Stomach (tissue), 7 donors: ENCODE measurements around a stretch of chr18.

DNA sequence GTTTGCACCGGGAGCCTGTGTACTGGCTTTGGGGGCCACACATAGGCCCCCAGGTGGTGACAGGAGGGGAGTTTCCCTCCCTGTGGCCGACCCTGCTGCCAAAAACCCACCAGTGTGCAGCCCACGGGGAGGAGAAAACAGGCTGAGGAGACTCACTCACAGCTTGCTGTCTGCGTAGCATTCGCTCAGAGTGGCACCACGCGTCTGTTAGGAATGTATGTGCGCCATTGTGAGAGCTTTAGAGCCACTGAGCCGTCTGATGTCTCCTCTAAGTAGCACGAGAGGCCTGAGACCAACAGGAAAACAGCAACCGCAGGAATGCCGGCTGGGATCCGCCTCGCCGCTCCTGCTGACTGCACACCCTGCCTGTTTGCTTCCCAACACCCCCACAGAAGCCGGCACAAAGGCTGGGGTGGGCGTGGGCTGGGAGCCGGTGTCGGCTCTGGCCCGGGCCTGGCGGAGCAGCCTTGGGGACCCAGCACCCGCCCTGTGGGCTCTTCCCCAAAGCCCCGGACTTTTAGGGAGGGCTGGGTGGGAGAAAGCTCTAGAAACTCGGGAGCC lies 89.4 kb downstream of the NFATC1 start:
- PRO-cap = no peak
- RAMPAGE, long total RNA, 5 experiments = no peak in any of the 5 experiments
- RRBS = 48% methylated on average over 12 of the region's 24 CpGs

- PRO-cap = no peak
- RAMPAGE, long total RNA, 5 experiments = no peak in any of the 5 experiments
- RRBS = no CpG with 5 or more reads among the region's 29 CpGs
Observed at GRCh38 chr18:79487651-79487921, 91.9 kb downstream of the NFATC1 start.

- PRO-cap = no peak
- RAMPAGE, long total RNA, 5 experiments = no peak in any of the 5 experiments
- RRBS = 39% methylated on average over 4 of the region's 10 CpGs
Observed at GRCh38 chr18:79526691-79526916, 130.9 kb downstream of the NFATC1 start.

DNA sequence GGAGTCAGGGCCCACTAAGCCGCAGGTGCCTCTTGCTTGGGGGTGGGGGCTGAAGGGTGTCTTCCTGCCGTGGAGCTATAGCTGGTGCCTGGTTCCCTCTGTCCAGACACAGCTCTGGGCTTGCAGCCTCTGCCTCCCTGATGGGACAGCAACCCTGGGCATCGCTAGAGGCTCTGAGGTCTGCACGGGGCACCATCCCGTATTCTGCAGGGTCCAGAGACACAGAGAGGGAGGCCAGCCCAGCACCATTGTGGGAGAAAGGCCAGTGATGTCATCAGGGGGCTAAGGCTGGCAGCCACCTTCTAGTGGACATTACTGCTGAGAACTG lies 101.4 kb upstream of the CTDP1 start:
- PRO-cap = no peak
- RAMPAGE, long total RNA, 5 experiments = no peak in any of the 5 experiments
- RRBS = no CpG with 5 or more reads among the region's 5 CpGs

GRCh38 chr18:79684020-79684633 lies 4.5 kb downstream of the CTDP1 start:
- PRO-cap = no peak
- RAMPAGE, long total RNA, 5 experiments = no peak in any of the 5 experiments
- RRBS = no CpG with 5 or more reads among the region's 19 CpGs

DNA sequence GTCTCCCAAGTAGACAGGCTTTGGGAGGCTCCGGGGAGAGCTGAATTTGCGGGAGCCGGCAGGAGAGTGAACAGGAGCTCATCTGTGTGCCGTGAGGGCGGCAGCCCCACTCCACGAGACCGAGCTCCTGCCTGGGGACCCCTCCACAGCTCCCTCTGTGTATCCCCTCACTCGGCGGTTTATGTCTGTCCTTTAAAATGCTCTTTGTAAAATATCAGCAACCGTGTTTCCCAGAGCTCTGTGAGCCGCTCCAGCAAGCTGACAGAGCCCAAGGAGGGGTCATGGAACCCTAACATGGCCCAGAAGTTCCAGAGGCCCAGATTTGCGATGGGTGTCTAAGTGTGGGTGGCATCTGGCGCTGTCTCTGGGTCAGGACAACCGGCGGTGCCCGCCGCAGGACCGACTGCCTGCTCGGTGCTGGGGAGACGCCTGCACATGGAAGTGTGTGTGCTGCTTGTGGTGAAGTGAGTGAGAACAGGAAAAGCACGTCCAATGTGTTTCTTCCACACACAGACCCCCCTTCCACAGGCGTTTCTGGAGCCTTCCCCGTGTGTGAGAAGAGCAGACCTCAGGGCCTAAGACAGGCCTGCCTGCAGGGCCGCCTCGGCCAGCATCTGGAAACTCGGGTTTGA lies 34.8 kb downstream of the SLC66A2 start:
- PRO-cap = no peak
- RAMPAGE, long total RNA, 5 experiments = no peak in any of the 5 experiments
- RRBS = no CpG with 5 or more reads among the region's 26 CpGs

GRCh38 chr18:79959953-79960596 lies 4.4 kb upstream of the HSBP1L1 start:
- PRO-cap = no peak
- RAMPAGE, long total RNA, 5 experiments = no peak in any of the 5 experiments
- RRBS = no CpG with 5 or more reads among the region's 12 CpGs

DNA sequence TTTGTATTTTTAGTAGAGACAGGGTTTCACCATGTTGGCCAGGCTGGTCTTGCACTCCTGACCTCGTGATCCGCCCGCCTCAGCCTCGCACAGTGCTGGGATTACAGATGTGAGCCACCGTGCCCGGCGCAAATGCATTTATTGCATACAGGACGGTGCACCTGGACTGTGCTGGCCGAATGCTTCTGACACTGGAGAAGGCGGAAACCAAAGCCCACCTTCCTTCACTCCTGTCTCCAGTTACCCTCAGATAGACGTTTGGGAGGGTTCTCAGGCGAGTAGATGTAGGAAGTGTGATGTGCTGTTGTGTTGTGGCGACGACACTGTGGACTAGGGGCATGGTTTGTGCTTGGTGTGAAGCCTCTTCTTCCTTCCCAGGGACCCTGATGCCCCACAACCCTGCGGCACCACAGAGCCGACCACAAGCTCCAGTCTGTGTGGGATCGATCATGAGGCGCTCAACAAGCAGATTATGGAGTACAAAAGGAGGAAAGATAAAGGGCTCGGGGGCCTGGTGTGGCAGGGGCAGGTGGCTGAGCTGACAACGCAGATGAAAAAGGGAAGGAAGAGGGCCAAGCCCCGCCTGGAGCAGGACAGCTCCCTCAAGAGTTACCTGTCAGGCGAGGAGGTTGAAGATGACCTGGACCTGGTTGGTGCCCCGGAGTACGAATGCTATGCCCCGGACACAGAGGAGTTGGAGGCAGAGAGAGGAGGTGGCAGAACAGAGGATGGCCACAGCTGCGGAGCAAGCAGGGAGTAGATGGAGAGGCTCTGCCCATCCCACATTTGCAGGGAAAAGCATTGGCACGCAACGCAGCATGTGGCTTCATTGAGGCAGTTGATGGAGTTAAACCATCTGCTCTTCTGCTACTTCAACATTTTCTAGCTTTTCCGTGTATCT lies 11.4 kb downstream of the RBFA start:
- PRO-cap = no peak
- RAMPAGE, long total RNA, 5 experiments = start-site peak on the plus strand in 3 of 5 experiments, centred at positions 343 to 541 of the sequence, 7 to 14 reads per replicate
- RRBS = no CpG with 5 or more reads among the region's 29 CpGs

DNA sequence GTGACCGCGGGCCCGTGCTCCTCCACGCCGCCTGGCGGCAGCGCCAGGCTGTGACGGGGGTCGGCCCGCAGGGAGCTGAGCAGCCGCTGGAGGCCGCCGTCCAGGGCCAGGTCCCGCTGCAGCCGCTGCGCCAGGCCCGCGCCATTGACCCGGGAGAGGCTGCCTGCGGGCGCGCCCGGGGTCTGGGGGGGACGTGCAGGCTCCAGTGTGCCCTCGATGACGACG lies 50.6 kb downstream of the ADNP2 start:
- PRO-cap = no peak
- RAMPAGE, long total RNA, 5 experiments = no peak in any of the 5 experiments
- RRBS = no CpG with 5 or more reads among the region's 27 CpGs

GRCh38 chr18:80207666-80208118 lies 39.6 kb downstream of the PARD6G start:
- PRO-cap = no peak
- RAMPAGE, long total RNA, 5 experiments = no peak in any of the 5 experiments
- RRBS = no CpG with 5 or more reads among the region's 1 CpG